PC-3 (cell line): ENCODE measurements around the gene TSHZ1.

- RAMPAGE, long total RNA = no peak
Measured at GRCh38 chr18:63440166-63440551, 17.9 kb upstream of the VPS4B start.

DNA sequence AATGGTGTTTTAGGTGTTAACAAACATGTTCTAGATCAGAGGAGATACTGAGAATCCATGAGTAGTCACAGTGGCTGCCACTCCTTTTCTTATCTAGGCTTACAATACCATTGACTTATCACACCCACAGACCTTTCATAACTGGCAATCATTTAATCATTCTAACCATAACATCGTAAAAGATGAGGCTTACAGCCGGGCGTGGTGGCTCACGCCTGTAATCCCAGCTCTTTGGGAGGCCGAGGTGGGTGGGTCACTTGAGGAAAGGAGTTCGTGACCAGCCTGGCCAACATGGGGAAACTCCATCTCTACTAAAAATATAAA, 18.8 kb upstream of the SERPINB5 start:
- RAMPAGE, long total RNA = no peak

DNA sequence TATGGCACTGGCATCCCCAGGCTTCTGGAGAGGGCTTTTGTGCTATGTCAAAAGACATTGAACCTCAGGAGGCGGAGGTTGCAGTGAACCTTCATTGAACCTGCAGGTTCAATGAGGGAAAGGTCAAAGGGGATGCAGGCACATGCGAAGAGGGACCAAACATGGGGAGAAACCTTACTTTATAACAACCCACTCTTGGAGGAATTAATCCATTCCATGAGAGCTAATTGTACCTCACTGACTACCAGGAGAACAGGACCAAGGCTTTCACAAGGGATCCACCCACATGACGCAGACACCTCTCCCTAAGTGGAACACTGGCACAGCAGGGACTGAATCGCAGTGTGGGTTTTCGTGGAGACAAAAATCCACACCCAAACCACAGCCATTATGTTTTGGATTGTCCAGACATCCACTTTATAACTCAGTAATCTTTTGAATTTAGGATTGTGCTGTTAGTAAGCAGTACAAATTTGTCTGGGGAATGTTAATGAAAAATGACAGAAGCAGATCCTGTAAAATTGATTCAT, 4.0 kb upstream of the SERPINB8 start:
- RAMPAGE, long total RNA = no peak

GRCh38 chr18:63974269-63975178, 4.6 kb downstream of the SERPINB8 start:
- RAMPAGE, long total RNA = no peak

DNA sequence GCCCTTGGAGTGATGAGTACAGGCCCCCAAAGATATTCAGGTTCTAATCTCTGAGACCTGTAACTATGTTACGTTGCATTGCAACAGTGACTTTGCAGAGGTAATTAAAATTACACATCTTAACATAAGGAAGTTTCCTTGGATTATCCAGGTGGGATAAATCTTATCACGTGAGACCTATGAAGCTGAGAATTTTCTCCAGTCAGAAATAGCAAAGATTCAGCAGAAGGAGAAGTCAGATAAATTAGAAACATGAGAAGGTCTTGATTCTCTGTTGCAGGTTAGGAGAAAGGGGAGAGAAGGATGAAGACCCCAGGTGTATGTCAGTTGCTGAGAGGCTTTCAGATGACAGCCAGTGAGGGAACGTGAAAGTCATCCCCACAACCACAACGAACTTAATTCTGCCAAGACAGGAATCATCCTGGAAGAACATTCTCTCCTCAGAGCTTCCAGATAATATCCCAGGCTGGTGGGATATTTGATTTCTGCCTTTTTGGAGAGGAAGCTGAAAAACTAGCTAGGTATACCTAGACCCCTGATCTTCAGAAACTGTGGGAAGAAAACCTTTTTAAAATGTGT, 840.7 kb downstream of the SERPINB8 start:
- RAMPAGE, long total RNA = no peak

GRCh38 chr18:68972073-68972610, 174.3 kb downstream of the CCDC102B start:
- RAMPAGE, long total RNA = no peak

- RAMPAGE, long total RNA = no peak
Measured at GRCh38 chr18:69885647-69886486, 61.8 kb downstream of the CD226 start.

DNA sequence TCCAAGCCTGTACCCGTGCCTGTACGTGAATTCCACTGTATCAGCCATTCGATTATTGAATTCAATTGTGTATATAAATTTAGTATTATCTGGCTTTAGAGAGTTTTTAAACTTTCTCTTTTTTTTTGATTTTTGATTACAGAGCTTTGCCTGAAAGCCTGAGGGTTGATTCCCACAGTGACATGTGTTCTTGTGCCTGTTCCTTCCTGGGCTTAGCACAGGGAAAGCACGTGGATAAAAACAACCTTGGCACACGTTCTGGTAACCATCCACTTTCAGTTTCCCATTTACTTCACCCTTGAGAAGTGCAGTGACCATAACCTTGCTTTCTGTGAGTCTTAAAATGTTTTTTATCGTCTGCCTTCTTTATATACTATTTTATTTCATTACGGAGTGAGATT, 11.6 kb downstream of the CD226 start:
- RAMPAGE, long total RNA = no peak

- RAMPAGE, long total RNA = no peak
Measured at GRCh38 chr18:70289466-70290025, 701 bp downstream of the SOCS6 start.

DNA sequence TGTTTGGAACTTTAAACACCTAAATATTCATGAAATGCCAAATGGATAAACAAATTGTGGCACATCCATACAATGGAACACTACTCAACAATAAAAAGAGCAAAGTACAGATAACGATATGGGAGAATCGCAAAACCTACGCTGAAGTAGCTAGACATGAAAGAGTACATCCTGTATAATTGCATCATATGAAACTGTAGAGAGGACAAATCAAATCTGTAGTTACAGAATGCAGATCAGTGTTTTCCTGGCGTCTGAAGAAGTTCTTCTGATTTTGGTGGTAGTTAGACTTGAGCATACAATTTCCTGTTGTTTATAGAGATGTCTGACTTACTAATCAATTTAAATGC, 394.4 kb downstream of the SOCS6 start:
- RAMPAGE, long total RNA = no peak

- RAMPAGE, long total RNA = no peak
Measured at GRCh38 chr18:72772267-72772590, 95.6 kb downstream of the NETO1 start.

DNA sequence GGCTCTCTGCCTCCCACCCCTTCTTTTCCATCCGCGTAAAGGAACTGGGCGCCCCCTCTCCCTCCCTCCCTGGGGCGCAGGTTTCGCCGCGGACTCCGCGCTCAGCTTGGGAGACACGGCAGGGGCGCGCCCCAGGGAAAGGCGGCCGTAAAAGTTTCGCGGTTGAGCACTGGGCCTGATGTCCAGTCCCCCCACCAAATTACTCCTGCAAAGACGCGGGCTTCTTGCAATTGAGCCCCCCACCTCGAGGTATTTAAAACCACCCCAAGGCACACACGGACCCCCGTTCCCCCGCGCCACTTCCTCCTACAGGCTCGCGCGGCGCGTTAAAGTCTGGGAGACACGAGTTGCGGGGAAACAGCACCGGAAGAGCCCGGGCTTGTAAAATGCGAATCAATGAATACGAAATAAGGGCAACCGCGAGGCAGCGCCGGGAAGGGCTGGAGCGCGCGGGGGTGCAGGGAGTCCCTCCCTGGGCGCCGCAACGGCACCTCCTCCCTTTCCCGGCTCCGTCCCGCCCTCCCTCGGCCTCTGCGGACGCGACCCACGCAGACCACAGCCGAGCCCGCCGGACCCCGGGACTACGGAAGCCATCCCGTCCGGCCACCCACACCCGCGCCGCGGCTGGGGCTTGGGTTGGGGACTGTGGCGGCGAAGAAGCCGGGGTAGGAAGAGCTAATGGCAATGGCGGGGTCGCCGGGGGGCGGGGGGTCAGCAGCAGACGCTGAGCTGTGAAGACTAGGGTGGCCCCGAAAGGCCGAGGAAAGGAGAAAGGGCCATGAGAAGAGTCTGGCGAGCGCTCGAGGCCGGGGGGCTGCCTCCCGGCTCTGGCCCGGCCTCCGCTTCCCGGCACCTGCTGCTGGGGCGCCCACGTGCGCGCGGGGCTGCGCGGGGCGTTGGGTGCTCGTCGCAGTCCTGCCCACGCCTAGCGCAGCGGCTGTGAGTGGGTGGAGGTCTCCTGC, 970 bp upstream of the NETO1 start:
- RAMPAGE, long total RNA = no peak

DNA sequence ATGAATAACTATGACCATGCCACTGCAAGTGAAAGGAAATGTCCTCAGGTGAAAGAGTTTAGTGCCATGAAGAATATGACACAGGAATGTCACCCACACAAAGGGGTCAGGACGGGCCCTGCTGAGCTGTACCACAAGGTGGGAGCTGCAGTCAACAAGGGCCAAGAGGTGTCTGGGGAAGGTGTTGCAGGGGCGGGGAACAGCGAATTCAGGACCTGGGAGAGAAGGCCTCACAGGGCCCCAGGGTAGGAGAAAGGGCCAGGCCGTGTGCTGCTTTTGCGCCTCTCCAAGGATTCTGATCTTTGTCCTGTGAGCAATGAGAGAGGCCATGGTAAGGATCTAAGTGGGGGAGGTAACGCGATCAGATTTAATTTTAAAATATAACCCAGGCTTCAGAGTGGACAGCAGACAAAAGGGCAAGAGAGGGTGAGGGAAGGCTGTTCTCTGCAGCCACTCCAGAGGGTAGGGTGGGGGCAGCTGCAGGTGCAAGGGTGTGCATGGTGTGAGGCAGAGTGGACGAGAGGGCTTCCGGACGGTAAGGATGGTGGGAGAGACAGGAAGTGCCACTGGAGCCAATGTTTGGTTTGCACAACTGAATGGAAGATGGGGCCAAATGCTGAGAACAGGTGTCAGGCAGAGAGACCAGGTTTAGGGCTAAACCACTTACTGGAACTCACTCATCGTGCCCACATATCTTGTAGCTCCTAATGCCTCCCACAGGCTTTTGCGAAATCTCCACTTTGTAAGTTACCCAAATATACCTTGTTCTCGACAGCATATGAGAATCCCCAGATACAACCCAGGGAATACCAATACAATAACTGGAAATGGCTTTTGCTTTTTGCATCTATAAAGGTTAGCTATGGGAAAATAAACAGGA, 23.4 kb downstream of the CYB5A start:
- RAMPAGE, long total RNA = no peak

- RAMPAGE, long total RNA = no peak
Measured at GRCh38 chr18:74284153-74285028, 7.4 kb downstream of the CYB5A start.

GRCh38 chr18:74525488-74525937, 8.8 kb upstream of the CNDP1 start:
- RAMPAGE, long total RNA = no peak

DNA sequence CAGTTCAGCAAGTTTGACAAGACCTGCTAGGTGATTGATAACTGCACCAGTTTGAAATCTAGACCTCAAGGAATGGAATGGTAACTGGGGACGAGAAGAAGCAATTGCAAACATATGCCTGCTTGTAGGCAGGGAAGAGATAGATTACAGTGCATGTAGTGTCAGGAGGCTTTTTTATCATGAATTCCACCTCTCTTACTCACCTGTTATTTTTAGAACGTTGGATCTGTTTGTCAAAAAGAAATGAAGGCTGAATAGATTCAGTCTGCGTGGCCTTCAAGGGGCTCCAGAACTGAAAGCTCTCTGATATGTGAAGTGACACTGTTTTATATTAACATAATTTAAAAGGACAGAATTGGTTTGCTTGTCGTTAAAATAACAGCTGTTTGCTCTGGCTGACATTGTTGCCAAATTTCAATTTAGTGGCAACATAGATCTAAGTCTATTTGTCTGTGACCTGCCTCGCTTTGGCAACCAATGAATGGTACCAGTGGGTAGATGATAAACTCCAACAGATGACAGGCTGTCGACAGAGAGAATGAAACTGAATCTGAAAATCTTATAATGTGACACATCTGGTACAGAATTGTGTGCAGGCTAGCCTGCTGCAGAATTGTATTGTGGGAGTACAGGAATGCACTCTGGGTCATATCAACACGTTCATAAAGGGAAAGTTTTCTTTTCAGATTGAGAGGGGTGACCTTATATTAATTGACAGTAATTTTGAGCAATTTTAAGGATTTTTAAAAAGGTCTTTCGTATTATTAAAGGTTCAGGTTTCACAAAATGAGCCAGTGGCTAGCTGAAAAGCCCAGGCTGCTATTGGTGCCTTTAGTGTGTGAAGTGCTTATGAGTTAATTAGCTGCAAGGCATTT, 199.5 kb downstream of the ZNF407 start:
- RAMPAGE, long total RNA = no peak

GRCh38 chr18:74868456-74868829, 270.8 kb downstream of the ZNF407 start:
- RAMPAGE, long total RNA = no peak

DNA sequence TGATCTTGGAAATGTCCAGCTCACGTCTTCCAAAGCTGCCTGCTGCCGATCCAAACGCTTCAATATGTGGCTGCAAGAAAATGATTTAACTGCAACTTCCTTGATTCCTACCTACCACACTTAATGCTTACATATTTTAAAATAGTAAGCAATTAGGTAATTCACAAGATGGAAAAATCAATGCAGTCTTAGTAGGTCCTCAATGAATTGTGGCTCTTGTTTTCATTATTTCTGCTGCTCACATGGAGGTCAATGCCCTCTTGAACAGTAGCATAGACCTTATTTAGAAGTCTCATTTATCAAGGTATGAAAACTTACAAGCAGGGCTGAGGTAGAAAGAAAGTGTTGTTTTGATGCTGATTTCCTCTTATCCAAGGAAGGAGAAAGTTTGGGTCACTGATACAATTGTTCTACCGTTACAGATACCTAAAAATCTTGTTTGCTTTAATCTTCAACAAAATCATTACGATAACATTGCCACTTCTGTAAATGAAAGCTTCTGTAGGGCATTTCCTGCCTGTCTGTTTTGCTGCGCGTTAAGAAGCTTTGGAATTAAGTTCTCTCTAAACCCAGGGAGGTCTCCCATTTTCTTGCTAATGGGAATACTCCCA, 258.7 kb downstream of the PTGR3 start:
- RAMPAGE, long total RNA = no peak

- RAMPAGE, long total RNA = no peak
Measured at GRCh38 chr18:75210309-75211036, at the start of gene TSHZ1. Gene TSHZ1 (plus strand): TSS chr18:75210797.

GRCh38 chr18:75246759-75247557, 36.4 kb downstream of the TSHZ1 start:
- RAMPAGE, long total RNA = no peak